Upper lobe of left lung (tissue), 5 donors: ENCODE measurements around a stretch of chr2.

- PRO-cap, 2 experiments: no peak in any of the 2 experiments
- RAMPAGE, long total RNA, 4 experiments: no peak in any of the 4 experiments
These were observed 26.7 kb upstream of the ASAP2 start for GRCh38 chr2:9179795-9180398.

- PRO-cap, 2 experiments: peak in 1 of 2 experiments; most common plus-strand start chr2:9234991 (in 1); most common minus-strand start chr2:9234839 (in 1)
- RAMPAGE, long total RNA, 4 experiments: no peak in any of the 4 experiments
These were observed 28.2 kb downstream of the ASAP2 start for GRCh38 chr2:9234620-9235310.

DNA sequence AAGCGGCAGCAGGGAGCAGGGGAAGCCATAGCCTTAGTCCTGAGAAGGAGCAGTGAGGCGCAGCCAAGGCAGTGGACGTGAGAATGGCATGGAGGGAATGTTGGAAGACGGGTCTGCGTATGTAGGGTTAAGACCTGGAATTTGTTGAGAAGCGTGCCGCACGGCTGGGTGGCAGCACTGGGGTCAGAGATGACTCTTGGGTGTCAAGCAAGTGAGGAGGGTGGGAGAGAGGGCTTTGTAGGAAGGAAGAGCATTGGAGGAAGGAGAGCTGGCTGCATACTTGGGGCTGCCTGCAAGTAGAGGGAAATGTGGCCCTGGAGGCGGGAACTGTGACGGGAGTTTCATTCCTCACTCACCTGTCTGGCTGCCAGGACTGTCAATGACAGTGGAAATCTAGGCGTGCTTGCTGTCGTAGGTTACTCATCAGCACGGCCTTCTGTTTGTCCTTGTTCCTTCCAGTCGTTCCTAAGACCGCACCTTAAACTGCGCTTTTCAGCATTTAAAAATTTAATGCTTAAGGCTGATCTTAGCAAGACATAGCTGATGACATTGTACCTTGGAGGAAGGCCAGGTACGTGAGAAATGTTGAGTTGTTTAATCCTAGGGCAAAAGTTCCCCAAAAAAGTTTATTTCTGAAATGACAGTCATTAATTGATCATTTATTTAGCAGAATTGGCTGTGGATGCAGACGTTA lies 107.9 kb downstream of the ITGB1BP1 start:
- PRO-cap, 2 experiments: no peak in any of the 2 experiments
- RAMPAGE, long total RNA, 4 experiments: no peak in any of the 4 experiments

- PRO-cap, 2 experiments: no peak in any of the 2 experiments
- RAMPAGE, long total RNA, 4 experiments: no peak in any of the 4 experiments
These were observed 75.8 kb downstream of the ITGB1BP1 start for GRCh38 chr2:9347417-9348071.

DNA sequence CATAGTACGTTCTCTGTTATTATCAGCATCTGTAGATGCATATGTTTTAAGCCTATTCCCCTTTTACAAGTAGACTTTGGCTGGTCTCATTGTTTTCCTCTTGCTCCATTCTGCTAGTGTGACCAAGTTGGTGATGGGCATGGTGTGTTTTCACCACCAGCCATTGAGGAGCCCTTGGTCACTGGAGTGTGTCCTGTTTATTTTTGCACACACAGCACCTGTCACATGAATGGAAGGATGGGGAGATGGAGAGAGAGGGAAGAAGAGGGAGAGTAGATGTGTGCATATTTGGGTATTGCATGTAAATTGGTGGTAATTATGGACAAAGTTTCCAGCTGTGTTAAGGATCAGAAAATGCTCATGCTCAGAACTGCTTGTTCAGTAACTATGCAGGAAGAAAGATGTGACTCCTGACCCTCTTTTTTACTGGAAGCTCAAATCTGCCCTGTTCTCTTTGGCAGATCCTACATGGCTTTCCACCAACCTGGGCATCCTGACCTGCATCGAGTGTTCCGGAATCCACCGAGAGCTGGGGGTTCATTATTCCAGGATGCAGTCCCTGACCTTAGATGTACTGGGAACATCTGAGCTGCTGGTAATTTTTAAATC lies 64.9 kb downstream of the ITGB1BP1 start:
- PRO-cap, 2 experiments: no peak in any of the 2 experiments
- RAMPAGE, long total RNA, 4 experiments: no peak in any of the 4 experiments

- PRO-cap, 2 experiments: no peak in any of the 2 experiments
- RAMPAGE, long total RNA, 4 experiments: no peak in any of the 4 experiments
These were observed 24.4 kb downstream of the ITGB1BP1 start for GRCh38 chr2:9398711-9399635.

DNA sequence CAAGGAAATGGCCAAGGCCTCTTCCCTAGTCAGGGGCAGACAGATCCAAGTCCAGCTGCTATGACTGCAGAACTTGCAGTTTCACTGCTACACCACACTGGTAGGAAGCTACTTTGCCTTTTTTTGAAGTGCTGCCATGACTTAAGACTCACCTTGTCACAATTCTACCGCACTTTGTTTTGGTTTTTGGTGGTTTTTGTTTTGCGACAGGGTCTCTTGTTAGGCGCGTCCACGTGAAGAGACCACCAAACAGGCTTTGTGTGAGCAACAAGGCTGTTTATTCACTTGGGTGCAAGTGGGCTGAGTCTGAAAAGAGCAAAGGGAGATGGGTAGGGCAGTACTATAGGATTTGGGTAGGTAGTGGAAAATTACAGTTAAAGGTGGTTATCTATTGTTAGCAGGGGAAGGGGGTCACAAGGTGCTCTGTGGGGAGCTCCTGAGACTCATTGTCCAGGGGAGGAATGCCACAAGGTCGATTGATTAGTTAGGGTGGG lies 2.0 kb downstream of the IAH1 start:
- PRO-cap, 2 experiments: no peak in any of the 2 experiments
- RAMPAGE, long total RNA, 4 experiments: no peak in any of the 4 experiments

DNA sequence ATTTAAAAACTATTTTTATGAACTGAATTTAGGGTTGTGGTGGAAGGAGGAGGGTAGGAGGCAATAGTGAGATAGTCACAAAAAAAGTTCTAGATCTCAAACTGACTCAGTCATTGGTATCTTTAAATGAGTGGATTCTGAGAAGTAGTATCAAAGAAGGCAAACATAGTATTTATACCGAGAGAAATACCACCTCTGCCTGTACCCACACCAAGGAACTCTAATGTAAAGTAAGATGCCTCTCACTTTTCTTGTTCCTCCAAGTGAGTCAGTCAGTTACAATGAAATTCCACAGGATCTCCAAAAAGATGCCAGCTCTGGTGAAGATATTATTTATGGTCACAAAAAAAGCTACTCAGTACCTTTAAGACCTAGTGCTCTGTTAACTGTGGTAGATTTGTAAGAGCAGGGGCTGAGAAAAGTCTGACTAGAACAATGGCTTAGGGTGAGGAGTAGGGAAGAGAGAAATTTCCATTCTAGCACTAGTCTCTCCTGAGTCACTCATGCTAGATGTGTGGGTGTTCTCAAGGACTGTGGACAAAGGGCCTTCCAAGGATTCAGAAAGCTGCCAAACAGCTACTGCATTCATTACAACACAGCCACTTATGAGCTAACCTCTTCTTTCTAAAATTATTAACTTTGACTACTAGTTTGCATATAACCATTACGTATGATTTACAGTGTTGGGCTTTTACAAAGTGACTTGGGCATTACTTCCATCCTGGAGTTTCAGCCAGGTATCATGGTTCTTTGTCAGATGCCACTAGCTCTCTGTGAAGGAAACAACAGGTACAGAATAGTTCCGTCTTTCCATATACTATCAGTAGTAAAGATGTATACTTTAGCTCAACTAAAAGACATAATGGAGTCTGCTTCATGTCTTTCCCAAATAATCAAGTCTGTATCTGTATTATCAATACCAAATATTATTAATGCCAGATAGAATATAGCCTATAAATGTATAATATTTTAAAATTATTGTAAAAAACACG lies 36.1 kb downstream of the YWHAQ start:
- PRO-cap, 2 experiments: no peak in any of the 2 experiments
- RAMPAGE, long total RNA, 4 experiments: no peak in any of the 4 experiments

DNA sequence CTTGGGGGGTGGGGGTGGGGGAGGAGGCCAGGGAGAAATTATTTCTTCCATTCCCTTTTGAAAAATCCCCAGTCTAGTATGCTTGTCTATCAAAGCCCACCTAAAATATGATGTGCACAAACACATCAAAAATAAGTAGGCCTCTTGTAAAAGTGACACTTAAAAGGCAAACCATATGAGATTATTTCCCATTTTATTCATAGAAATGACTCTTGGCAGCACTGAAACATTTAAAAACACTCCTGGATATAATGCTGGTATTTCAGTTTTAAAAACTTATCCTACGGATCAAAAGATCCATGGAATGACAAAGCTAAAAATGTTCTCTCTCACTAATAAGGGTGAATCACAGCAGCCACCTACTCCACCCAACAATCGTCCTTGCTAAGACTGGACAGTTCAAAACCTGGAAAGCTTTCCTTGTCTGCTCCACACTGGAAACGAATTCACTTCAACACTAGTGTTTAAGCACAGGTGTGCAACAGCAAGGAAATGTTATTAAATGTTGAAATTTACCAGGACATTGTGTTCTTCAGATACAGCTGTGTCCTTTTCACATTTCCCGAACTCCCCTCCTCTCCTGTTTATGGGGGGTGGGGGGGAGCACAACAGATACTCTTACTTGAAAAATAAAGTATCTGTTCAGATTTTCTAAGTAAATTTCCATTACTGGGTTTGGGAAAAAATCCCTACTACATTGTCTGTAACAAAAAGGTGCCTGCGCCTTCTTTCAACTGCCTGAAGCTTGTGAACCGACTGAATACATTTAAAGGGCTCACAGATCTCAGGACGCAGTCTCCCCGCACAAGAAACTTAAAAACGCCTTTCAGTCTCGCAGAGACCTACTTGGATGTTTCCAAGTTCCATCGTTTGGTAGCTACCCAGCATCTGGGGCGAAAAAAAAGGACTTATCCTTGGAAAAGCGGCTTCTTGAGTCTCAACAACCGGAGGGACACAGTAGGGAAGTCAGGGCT lies 1.5 kb downstream of the YWHAQ start:
- PRO-cap, 2 experiments: no peak in any of the 2 experiments
- RAMPAGE, long total RNA, 4 experiments: no peak in any of the 4 experiments

- PRO-cap, 2 experiments: no peak in any of the 2 experiments
- RAMPAGE, long total RNA, 4 experiments: no peak in any of the 4 experiments
These were observed 104.9 kb upstream of the TAF1B start for GRCh38 chr2:9738458-9738780.

GRCh38 chr2:9819933-9820533 lies 23.2 kb upstream of the TAF1B start:
- PRO-cap, 2 experiments: no peak in any of the 2 experiments
- RAMPAGE, long total RNA, 4 experiments: no peak in any of the 4 experiments

- PRO-cap, 2 experiments: no peak in any of the 2 experiments
- RAMPAGE, long total RNA, 4 experiments: no peak in any of the 4 experiments
These were observed 34.0 kb upstream of the KLF11 start for GRCh38 chr2:10009373-10009806.

GRCh38 chr2:10028780-10029917 lies 14.2 kb upstream of the KLF11 start:
- PRO-cap, 2 experiments: peak in 2 of 2 experiments; most common plus-strand start chr2:10029296 (in 1); most common minus-strand start chr2:10029151 (in 1)
- RAMPAGE, long total RNA, 4 experiments: no peak in any of the 4 experiments

GRCh38 chr2:10034164-10034816 lies 9.1 kb upstream of the KLF11 start:
- PRO-cap, 2 experiments: no peak in any of the 2 experiments
- RAMPAGE, long total RNA, 4 experiments: no peak in any of the 4 experiments

- PRO-cap, 2 experiments: no peak in any of the 2 experiments
- RAMPAGE, long total RNA, 4 experiments: no peak in any of the 4 experiments
These were observed 3.2 kb downstream of the CYS1 start for GRCh38 chr2:10077009-10077447.

DNA sequence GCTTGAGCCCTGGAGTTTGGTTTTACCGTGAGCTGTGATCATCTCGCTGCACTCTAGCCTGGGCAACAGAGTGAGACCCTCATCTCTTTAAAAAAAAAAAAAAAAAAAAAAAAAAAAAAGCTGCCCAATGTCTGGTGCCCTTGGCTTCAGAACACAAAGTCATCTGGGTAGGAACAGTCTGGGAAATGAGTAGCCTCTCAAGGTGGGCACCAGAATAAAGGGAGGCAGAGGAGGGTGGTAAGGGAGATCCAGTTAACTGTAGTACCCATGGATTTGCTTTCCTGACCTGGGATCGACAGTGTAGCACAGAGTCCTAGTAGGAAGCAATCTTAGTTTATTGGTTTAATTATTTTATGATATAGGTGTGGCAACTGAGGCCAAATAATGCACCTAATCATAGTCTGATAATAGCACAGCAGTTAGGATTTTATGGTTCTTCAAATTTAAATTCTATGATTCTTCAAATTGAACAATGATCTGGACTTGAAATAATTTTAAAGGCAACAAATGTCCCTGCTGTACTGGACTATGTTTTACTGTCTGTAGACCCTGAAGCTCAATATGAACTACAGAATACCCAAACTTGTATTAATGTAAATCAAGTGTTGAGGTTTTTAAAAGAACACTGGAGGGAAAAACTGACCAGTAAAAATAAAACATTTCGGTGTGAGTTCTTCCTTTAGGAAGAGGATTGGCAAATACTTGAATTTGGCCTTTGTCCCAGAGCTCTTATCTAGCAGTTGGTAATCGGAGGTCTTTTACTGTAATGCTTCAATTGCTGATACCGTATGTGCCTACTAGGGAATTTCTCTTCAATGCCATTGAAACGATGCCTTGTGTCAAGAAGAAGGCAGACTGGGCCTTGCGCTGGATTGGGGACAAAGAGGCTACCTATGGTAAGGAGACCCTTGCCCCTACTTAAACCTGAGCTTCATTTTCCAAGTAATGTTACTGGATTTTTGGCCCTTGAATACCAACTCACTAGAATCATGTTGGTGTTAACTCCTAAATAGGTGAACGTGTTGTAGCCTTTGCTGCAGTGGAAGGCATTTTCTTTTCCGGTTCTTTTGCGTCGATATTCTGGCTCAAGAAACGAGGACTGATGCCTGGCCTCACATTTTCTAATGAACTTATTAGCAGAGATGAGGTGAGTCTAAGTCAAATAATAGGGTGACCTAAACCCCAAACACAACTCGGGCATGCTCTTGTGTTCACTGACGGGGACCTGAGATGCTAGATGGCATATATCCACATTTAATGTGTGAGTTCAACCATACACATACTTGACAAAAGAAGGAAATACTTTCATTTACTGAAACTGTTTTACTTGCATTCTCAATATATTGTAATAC lies 4.0 kb downstream of the RRM2 start:
- PRO-cap, 2 experiments: no peak in any of the 2 experiments
- RAMPAGE, long total RNA, 4 experiments: no peak in any of the 4 experiments

- PRO-cap, 2 experiments: no peak in any of the 2 experiments
- RAMPAGE, long total RNA, 4 experiments: no peak in any of the 4 experiments
These were observed 848 bp upstream of the HPCAL1 start for GRCh38 chr2:10301736-10302376.

DNA sequence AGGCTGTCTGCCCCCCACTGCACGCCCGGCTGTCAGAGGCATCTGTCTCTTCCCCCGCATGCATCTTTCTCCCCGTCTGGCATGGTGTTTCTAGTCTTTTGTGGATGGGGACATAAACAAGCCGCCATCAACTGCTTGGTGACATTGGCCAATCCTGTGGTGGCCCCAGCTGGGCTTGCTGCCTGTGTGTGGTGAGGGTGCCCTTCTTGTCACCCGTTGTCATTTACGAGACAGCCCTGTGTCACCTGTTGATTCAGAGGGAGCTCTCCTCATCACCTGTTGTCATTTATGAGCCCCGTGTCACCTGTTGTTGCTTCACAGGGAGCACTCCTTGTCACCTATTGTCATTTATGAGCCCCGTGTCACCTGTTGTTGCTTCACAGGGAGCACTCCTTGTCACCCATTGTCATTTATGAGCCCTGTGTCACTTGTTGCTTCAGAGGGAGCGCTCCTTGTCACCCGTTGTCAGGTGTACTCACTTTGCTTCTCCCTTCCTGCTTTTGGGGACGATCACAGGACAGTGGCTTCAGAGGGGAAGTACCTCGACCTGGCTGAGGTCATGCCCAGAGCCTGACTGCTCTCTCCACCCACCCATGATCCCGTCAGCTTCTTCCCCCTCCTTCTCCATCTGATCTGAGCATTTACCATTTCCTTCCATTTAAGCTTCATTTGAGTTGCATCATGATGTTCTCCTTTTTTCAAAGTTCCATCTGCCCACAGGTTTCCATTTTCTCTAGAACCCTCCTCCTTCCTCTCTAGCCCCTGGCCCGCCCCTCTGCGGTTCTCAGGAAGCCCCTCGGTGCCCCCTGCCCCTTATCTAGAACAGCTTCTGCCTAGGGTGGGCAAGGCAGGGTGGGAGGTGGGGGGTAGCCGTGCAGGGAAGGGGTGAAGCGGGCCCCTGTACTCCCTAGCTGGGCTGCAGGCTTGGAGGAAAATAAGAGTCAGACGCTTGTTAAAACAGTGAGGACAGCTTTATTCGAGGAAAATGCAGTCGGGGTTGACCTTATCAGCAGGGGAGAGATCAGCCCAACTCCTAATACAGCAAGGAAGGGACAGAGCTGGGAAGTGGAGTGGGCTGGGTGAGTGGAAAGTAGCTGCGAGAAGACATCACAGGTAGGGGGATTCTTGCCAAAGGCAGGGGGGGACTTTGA lies 29.3 kb downstream of the HPCAL1 start:
- PRO-cap, 2 experiments: no peak in any of the 2 experiments
- RAMPAGE, long total RNA, 4 experiments: start-site peak on the plus strand in 1 of 4 experiments, centred at position 1,010 of the sequence, 10 reads per replicate

DNA sequence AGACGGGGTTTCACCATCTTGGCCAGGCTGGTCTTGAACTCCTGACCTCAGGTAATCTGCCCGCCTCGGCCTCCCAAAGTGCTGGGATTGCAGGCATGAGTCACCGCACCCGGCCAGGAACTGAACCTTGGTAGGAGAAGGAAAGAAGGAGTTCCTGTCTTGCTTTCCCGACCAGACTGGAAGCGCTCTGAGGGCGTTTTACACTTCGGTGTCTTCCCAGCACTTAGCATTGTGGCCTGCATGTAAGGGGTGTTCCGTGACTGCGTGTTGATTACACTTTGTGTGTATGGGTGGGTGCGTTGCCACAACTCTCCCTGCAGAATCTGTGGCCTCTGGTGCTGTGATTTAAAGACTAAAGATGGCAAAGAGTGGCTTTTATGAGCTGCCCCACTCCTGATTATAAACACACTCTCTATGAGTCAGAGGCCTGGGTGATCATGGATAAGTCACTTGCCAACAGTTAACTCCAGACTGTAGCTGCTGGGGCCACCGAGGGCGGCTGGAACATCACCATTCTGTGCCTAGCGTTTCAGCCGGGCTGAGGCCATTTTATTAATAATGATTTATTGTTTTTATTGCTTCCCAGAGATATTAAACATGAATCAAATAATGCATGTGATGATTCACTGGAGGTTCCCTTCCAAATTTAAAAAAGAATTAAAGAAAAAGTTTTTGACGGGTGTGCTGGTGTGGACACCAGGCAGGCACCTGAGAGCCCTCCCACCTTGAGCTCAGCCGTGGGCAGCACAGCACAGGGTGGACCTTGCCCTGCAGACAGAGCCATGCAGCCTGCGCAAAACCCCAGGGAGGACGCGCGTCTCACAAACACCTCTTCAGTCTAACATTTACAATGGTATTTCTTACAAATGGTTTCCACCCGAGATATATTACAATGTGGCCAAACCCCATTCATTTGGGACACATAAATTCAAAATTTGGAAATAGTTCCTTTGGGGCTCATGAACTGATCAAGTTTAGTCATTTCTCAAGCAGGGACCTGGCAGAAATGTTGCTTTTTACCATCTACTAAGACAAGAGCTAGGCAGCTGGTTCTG lies 45.7 kb downstream of the ODC1 start:
- PRO-cap, 2 experiments: no peak in any of the 2 experiments
- RAMPAGE, long total RNA, 4 experiments: no peak in any of the 4 experiments

- PRO-cap, 2 experiments: no peak in any of the 2 experiments
- RAMPAGE, long total RNA, 4 experiments: no peak in any of the 4 experiments
These were observed 42.2 kb downstream of the ODC1 start for GRCh38 chr2:10405838-10406438.